Mesangial cell (primary cell): ENCODE measurements around the genes MAGI3 and DCLRE1B.

DNA sequence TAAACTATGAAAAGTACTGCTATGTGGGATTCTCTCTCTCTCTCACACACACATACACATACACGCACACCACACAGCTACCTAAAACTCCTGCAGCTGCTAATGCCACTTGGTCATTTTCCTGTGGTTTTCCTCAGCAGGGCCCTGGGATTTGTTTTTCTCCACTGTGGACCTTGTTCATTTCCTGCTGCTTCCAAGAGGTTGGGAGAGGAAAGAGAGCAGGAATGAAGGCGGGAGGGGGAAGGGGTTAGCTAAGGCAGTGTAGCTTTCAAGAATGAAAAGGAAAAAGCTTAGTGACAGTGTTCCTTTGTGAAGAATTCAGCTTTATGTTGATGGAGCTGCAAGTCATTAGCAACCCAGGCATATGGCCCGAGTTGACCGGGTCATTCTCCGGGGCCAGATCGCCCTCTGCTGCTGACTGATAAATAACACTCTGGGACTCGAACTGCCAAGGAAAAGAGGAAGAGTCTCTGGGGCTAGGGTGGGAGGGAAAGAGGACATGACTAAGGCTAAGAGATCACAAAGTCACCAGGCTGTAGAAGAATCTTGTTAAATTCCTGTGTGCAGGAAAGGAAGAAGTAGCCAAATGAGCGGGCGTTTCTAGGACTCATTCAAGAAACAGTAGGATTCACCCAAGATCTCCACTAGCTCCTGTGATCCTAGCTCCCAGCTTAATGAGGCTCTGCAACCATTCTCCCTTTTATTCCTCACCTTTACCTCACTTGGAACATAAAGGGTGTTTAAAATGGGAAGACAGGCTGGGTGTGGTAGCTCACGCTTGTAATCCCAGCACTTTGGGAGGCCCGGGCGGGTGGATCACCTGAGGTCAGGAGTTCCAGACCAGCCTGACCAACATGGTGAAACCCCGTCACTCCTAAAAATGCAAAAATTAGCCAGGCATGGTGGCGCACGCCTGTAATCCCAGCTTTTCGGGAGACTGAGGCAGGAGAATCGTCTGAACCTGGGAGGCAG lies 30.3 kb upstream of the LRIG2 start:
- RAMPAGE, long total RNA: no peak

DNA sequence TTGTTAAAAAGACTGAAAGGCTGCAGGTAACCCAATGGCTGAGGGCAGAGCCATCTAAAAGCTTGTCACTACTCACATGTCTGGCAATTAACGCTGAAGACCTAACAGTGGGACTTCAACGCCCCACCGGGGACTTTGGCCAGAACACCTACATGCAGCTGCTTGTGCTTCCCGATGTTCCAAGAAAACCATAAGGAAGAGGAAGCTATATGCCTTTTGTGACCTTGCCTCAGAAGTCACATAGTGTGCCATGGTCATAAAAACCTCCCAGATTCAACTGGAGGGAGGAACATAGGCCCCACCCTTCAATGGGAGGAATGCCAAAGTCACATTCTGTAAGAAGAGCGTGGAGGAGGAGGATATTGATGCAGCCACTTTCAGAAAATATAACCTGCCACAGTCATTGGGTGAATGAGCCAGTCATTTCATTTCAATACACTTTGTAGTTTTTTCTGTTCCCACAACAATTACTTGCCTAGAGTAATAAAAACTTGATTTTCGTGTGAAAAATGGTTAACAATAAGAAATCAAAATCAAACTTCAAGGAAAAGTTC lies 147.8 kb upstream of the MAGI3 start:
- RAMPAGE, long total RNA: no peak

DNA sequence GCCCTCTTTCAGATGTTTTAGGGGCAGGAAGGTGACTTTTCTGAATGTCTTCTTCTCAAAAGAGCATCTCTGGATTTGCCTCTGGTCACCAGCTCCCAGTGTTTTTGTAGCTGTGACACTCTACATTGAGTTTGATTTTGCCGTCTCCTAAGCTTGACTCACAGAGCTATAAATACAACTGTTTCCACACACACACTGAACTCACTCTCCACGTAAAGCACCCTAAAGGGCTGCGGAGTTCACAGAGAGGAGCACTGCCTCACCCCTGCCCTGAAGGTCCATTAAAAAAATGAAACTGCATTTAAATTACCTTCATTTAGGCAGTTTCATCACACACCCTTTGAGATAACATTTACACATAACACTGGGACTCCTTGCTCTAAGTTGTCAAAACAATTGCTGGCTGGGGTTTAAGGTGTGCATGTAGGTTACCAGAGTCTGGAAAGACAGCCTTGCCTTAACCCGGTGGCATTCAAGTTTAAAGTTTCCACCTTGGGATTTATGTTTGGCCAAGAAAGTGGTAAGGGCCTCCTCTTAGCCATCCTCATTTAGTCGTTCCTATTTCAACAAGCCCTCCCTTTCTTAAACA lies 137.1 kb upstream of the MAGI3 start:
- RAMPAGE, long total RNA: no peak

GRCh38 chr1:113390362-113390912 lies at the start of gene MAGI3:
Gene MAGI3 (plus strand): TSS chr1:113390515.
- RAMPAGE, long total RNA: no peak

DNA sequence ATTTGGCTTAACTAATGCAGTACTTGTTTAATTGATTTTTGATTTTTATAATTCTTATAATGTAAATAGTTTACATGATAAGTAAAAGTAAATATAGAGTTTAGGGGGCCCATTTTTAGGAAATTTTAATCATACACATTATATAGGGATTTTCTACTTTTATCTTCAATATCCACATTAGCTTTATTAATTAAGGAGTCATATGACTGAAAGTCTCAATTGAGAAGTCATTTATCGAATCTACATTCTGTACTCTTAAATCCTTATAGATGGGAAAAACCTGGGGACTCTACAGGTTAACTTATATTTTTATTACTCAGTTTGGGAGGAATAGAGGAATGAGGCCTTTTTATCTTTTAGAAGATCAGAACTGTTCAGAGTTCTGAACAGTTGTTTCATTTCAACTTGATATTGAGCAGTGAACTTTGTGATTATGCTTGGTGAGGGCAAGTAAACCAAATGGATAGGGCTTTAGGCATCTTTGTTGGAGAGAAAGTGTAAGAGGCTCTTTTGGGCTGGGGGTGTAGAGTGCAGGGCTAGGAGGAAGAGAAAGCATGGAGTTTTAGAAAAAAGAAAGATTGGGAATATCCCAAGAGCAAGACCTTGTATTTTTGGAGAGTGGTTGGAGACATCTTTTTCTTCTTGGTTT lies 28.8 kb downstream of the MAGI3 start:
- RAMPAGE, long total RNA: no peak

- RAMPAGE, long total RNA: no peak
Observed at GRCh38 chr1:113585020-113585607, 174.2 kb downstream of the PHTF1 start.

GRCh38 chr1:113719426-113719971 lies 39.8 kb downstream of the PHTF1 start:
- RAMPAGE, long total RNA: no peak

DNA sequence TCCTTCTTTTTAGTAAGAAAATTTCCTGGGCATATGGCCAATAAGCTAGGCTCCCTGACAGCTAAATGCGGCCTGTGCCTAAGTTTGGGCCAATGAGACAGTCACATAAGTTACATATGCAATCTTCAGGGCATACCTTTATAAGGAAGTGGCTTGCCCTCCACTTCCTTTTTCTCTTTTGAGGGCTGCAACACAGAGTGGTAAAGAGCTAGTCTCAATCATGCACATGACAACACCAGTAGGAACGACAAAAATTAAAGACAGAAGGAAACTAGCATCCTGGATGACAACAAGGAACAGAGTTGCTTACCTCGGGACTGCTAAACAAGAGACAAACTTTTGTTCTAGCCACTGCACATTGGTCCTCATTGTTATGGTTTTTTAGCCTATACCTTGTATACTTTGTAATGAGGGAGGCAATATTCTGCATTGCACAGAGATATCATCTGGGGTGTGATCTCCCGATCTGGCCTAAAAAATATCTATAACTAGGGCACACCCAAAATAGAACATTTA lies 24.3 kb upstream of the PHTF1 start:
- RAMPAGE, long total RNA: no peak

DNA sequence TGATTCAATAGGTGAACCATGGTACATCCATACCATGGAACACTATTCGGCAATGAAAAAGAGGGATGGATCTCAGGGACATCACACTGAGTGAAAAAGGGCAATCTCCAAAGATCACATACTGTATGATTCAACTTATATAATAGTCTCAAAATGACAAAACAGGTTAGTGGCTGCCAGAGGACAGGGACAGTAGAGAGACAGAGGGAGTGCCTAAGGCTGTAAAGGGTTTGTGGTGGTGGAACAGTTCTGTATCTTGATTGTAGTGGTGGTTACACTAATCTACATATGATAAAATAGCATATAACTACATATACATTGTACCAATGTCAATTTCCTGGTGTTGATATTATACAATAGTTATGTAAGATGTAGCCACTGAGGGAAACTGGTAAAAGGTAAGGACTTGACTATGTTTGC lies 3.7 kb downstream of the RSBN1 start:
- RAMPAGE, long total RNA: no peak

DNA sequence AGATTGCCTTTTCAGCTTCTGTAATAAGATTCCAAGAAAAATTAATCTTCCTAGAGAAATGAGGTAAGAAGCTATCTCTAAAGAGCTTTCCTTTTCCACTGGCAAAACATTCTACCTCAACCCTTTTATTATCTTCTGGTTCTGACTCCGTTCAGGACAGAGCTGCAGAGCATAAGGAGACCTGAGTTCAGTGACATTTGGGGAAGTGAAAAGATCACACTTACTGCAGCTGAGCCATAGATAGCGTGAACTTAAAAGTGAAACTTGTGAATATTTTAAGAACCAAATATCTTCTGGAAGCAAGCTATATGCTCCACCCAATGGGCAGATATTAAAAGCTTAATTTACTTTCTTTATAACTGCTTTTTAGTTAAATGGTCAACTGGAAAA lies 27.9 kb downstream of the BCL2L15 start:
- RAMPAGE, long total RNA: no peak

DNA sequence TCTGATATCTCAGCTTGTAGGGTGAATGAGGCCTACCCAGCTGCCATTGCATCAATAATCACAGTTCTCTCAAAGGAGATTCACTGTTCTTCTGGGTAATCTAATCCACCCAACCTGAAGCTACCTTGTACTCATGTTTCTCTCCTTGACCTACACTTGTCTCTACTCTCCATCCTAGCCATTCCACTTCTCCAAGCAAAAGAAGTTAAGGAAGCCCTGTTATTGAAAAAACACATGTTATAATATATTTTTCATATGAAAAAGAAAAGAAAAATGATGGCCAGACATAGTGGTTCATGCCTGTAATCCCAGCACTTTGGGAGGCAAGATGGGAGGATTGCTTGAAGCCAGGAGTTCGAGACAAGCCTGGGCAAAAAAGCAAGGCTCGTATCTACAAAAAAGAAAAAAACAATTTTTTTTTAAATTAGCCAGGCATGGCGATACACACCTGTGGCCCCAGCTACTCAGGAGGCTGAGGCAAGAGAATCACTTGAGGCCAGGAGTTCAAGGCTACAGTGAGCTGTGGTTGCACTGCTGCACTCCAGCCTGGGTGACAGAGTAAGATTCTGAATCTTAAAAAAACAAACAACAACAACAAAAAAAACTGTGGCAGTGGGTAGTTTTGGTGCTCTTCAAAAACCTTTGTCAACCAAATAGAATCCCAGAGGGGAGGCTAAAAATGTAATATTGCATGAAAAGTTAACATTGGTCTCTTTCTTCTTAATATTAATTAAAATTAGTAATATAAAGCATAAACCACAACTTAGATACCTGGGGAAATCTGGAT lies 16.7 kb downstream of the BCL2L15 start:
- RAMPAGE, long total RNA: no peak

GRCh38 chr1:113901027-113901644 lies 3.5 kb downstream of the AP4B1 start:
- RAMPAGE, long total RNA: no peak

DNA sequence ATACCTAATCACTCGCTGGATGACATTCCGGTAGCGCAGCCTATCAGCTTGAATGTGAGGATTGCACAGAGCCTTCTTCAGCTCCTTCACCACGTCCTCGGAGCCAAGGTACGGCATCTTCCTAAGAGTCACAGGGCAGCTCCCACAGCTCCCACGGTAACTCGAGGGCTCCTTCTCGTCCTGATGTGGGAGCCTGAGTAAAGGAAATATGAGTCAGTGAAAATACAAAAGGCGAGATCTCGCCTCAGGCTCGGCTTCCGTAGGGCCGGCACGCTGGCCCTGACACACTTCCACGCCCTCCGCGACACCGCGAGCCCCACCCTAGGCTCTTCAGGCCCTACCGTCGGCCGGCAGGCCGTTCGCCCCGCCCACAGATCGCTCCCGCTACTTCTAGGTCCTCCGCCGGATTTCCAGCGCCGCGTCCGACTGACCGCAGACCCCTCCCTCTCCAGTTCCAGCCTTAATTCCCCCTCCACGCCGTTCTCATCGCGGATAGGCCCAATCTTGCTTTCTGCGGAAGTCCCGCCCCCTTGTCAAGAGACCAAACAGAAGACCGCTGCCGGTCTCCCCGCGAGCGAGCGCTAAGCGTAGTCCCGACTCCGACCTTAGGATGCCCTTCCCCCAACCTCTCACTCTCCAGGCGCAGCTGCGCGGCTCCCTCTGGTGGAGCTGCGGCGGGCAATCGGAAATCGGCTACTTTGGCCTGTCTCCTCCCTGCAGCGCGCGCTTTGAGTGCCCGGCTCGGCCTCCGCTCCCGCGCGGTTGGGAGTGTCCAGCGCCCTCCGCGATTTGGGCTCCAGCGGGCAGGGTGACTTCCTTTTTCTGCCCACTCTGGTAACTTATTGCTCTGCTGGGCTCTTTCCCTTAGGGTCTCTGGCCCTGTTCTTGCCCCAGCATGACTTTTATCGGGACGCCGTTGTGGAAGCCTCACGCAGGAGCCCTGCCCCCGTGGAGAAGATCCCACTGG lies at the start of gene DCLRE1B:
Gene DCLRE1B, plus strand, starts transcription at position 726 of the 967 bp plus-strand sequence.
- RAMPAGE, long total RNA: start-site peak on the minus strand centred at position 221 of the sequence, 81 bp wide, 20 reads; start-site peak on the plus strand centred at position 757 of the sequence, 49 bp wide, 194 reads

GRCh38 chr1:113912395-113913502 lies 7.6 kb downstream of the DCLRE1B start:
- RAMPAGE, long total RNA: no peak

DNA sequence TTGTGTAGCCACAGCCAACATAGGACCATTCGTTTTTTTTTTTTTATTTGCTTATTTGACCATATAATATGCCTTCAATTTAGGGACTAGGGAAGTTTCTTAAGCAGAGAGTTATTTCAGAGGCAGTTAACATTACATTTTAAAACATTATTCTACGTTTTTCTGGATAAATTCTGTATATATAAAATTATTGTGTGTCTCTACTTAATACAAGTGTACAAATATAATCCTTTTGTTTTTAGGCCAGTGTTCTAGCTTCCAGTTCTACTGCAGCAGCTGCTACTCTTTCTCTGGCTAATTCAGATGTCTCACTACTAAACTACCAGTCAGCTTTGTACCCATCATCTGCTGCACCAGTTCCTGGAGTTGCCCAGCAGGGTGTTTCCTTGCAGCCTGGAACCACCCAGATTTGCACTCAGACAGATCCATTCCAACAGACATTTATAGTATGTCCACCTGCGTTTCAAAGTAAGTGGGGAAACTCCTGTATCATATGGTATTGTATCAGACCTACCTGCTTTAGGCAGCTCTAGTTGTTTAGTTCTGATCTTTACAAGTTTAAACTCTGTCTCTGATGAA lies 21.4 kb upstream of the OLFML3 start:
- RAMPAGE, long total RNA: no peak

DNA sequence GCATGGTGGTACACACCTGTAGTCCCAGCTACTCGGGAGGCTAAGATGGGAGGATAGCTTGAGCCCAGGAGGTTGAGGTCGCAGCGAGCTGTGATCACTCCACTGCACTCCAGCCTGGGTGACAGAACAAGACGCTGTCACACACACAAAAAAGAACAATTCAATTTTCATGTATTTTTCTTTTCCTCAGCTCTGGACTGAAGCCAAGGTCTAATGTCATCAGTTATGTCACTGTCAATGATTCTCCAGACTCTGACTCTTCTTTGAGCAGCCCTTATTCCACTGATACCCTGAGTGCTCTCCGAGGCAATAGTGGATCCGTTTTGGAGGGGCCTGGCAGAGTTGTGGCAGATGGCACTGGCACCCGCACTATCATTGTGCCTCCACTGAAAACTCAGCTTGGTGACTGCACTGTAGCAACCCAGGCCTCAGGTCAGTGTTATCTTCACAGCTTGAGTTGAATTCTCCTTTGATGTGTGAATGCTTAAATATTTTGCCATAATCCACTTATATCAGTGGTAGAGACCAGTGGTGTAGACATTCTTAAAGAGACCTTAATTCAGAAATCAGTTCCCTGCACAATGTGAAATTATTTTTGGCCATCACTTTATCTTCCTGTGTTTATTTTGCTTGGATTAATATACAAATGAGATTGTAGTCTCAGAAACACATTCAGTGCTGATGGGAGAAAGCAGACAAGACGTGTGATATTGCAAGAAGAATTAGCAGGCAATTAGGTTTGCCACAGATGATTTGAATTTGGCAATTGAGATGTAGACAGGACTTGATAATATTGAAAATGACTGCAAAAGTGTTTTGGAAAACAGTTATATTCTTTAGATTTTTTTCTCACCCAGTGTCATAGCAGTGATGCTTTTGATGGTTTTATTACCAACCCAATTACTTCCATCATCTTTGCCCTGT lies 9.2 kb upstream of the OLFML3 start:
- RAMPAGE, long total RNA: no peak

- RAMPAGE, long total RNA: no peak
Observed at GRCh38 chr1:113975676-113976958, 3.2 kb upstream of the OLFML3 start.

DNA sequence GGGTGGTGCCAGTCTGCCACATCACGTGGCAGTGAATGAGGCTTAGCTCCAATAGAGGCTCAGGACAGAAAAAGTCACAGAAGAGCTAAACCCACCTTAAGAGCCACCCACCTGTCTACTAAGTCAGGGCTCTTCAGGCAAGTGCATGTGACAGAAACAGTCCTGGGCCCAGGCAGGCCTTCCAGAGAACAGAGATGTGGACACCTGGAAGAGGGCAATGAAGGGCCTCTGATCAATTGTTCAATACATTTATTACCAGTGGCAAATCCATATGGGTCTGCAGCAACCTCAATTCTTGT lies 57.1 kb downstream of the OLFML3 start:
- RAMPAGE, long total RNA: no peak

DNA sequence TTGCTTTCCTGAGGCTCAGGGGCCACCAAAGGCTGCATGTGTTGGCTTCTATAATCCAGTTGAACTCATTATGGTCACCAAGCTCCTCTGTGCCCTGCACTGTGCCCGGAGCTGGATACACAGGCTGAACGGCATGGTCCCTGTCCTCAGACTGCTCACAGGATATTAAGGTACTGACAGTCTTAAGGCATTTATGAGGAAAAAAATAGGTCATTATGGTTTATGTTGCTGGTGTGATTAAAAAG lies 117.1 kb upstream of the SYT6 start:
- RAMPAGE, long total RNA: no peak

DNA sequence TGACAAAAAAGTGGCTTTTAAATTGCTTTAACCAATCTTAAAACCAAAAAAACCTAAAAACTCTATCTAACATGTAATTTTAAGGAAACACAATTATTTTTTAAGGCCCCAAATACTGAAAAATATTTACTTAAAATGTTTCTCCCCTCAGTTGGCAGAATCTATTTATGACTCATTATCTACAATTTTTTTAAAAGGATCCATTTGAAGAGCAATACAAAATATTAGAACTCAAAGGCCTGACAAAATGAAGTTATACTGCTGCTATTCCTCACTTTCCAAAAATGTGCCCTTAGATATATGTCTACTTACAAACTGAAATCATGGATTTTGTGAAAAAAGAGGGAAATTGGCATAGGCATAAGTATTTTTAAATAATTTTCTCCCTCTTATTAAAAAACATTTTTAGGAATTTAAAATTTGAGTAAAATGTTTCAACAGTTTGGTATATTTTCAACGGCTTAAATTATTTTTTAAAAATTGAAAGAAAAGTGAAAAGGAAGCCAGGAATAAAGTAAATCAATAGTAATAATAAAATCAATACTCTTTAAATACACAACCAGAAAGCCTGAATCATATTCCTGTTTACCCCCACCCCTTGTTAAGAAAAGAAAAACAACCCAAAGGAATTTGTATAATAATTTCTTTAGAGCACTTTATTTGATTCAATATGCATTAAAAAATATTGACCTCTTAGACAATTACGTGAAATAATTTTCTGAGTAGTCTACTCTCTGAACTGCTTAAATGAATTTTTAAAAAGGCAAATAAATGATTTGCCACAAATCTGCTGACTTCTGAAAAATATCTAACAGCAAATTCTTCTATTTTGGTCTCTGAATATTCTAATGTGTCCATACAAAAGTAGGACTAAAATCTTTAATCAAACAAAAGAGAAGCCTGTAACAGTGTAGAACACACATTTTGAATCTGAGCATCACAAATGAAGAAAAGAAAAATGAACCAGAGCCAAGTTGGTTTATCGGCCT lies 115.4 kb downstream of the TRIM33 start:
- RAMPAGE, long total RNA: no peak